Thoracic aorta (tissue), 1 donor: ENCODE measurements around the genes BRPF1 and CIDEC.

DNA sequence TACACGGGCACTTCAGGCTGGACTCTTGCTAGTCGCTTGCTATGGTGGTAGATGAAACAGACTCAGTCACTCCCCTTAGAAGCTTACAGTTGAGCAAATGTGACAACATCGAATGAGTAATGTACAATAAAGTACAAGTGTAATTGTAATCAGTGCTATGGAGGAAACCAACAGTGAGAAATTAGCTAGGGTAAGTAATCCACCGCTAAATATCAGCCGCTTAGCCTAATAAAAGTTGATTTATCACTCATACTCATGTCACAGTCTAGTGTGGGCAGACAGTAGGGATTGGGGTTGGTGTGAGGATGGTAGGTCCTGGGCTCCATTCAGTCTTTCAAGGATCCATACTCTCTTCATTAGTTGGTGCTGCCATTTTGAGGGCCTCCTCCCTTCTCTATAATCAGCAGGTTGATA is 693.5 kb downstream of the GRM7 start:
- RAMPAGE, long total RNA = no peak

GRCh38 chr3:8506489-8506970 is 4.9 kb downstream of the LMCD1 start:
- RAMPAGE, long total RNA = no peak

DNA sequence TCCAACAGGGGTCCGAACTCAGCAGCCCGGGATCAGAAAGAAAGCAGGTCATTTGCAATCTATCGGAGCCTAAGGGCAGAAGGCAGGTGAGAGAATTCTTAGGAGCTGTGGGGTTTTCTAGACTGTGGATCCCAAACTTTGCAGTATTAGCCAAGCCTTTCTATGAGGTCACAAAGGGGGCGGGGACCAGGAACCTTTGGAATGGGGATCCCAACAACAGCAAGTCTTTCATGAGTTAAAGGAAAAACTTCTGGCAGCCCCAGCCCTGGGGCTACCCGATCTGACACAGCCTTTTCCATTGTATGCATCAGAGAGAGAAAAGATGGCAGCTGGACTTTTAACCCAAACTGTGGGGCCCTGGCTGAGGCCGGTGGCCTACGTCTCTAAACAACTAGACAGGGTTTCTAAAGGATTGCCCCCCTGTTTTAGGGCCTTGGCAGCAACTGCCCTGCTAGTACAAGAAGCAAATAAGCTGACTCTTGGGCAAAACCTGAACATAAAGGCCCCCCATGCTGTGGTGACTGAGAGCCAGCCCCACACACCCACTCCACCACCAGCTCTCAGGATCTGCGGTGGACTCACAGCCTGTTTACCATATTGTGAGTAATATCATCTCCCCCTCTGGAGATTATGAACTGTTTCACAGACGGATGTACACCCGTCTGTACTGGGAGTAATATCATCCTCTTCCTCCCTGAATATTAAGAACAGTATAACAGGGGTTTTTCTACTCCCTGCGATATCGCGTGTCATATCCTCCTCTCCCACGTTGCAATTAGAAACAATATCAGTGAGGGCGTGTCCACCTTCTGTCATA is 32.9 kb upstream of the SSUH2 start:
- RAMPAGE, long total RNA = no peak

- RAMPAGE, long total RNA = no peak
These were observed 37.3 kb upstream of the SSUH2 start for GRCh38 chr3:8681762-8682418.

DNA sequence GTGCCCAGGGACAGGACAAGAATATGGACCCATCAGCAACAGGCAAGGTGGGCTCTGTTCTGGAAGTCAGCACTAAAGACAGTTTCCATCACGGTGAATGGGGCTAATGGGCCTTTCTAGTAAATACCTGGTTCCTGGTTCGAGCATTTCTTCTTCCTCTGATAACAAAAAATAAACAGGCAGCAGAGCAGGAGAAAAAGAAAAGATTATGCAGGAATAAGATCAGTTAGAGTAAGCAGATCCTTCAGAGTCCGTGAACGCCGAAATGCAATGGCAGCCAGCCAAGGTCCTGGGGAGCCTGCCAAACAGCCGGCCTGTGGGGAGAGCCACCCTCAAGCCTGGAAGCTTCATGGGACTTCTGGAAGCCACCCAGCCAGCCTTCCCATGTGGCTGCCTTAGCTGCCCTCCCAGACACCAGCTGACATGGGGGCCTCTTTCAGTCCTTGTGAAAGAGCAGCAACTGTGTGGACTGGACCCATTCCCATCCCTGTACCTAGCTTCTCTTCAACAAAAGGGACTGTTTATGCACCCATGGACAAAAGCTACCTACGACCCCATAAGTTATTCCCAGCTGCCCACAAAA is 64.8 kb upstream of the RAD18 start:
- RAMPAGE, long total RNA = no peak

- RAMPAGE, long total RNA = no peak
These were observed 104.9 kb upstream of the RAD18 start for GRCh38 chr3:9067992-9068755.

GRCh38 chr3:9192132-9192831 is 57.2 kb downstream of the SRGAP3 start:
- RAMPAGE, long total RNA = no peak

GRCh38 chr3:9216507-9217112 is 32.8 kb downstream of the SRGAP3 start:
- RAMPAGE, long total RNA = no peak

GRCh38 chr3:9351698-9352313 is 11.0 kb upstream of the THUMPD3 start:
- RAMPAGE, long total RNA = no peak

DNA sequence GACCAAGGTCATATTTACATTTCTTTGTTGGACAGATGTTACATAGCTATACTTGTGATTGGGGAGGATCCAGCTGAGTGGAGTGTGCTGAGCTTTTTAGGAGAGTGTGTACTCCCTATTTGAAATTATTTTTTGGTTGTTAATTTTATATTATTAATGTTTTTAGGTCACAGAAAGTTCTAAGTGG is 1.6 kb downstream of the SETD5 start:
- RAMPAGE, long total RNA = no peak

- RAMPAGE, long total RNA = no peak
These were observed 44.3 kb downstream of the SETD5 start for GRCh38 chr3:9441265-9442521.

DNA sequence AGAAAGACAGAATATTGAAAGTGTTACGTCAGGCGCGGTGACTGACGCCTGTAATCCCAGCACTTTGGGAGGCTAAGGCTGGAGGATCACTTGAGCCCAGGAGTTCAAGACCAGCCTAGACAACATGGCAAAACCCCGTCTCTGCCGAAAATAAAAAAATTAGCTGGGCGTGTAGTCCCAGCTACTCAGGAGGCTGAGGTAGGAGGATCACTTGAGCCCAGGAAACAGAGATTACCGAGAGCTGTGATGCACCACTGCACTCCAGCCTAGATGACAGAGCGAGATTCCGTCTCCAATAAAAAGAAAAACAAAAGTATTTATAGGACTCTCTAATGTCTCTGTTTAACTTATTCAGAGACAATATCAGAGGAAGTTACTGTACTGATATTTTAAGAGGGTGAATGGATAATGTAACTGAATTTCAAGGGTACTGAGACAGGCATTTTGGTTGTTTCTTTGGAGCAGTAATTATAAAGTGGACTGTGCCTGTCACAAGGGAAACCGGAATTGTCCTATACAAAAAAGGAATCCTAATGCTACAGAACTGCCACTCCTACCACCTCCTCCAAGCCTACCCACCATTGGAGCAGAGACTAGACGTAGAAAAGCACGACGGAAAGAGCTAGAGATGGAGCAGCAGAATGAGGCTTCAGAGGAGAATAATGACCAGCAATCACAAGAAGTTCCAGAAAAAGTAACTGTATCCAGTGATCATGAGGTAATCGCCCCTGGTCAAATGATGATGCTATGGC is 47.3 kb downstream of the SETD5 start:
- RAMPAGE, long total RNA = no peak

DNA sequence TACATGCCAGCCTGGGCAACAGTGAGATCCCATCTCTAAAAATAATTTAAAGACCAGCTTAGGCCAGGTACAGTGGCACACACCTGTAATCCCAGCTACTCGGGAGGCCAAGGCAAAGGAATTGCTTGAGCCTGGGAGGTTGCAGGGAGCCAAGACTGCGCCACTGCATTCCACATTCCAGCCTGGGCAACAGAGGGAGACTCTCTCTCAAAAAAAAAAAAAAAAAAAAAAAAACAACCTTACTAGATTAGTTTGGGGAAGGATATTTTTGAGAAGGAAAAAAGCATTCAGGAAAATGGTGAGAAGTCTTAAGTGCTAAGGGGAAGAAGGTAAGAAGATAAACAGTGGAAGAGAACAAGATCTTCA is 69.6 kb downstream of the SETD5 start:
- RAMPAGE, long total RNA = no peak

DNA sequence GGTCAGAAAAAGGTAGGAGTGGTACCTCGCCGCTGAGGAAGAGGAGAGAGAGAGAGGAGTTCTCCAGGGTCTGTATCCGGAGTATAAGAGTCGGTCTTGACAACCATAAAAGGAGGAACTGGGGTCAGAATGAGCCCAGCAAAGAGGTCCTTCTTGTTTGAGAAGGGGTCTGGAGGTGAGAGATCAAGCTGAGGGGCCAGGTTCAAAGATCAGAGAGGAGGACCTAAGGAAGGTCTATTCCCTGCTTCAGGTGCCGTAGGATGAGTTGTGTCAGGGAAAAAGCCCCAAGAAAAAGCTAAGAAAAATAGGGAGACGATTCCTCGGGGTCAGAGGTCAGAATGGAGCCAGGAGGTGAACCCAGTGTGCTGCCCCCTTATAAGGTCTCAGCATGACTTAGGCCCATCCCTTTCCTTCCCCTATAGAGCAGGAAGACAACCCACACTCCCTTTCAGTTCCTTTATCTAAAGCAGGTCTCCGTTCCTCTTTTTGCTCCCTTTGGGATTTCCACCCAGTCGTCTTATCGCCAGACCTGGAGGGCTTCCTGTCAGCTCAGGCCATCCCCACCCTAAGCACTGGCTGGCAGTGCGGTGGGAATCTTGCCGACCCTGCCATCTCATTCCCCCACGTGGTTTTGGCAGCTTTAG is 633 bp downstream of the MTMR14 start:
- RAMPAGE, long total RNA = no peak

GRCh38 chr3:9701578-9702126 is 2.0 kb upstream of the CPNE9 start:
- RAMPAGE, long total RNA = no peak

DNA sequence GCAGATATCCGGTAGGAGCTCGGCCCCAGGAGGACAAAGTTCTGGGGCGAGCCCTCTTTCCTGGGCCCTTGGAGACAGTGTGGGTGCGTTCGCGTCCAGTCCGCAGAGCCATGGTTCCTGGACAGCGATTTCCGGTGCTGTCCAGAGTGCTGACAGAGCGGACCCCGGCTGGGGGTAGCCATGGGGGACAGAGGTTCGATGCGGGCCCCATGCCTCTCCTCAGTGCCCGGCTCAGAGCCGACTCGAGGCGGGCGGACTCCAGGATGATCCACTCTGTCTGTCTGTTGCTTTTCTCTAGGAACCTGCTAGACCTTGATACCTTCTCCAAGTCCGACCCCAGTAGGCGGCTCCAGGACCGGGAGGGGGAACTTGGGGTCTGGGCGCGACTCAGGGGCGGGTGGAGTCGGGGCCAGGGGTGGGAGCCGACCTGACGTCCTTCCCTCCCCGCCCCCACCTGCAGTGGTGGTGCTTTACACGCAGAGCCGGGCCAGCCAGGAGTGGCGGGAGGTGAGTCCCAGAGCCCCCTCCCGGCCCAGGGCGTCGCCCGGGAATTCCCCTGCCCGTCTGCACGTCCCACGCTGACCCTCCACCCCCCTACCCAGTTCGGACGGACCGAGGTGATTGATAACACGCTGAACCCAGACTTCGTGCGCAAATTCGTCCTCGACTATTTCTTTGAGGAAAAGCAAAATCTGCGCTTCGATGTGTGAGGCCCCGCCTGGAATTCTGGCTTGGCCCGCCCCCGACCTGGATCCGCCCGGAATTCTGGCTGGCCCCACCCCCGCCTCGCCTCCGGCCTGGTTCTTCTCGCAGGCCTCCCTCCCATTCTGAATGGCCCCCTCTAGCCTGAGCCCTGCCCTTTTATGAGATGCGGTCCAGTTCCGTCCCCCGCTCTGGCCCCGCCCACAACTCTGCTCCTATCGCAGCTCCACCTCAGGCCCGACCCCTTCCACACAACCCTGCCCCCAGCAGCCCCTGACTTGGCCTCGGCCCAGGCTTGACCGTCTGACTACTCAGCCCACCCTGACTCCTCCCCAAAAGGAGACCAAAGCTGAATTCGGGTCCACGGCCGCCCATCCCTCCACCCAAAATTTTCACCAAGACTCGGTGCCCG is 1.0 kb downstream of the CPNE9 start:
- RAMPAGE, long total RNA = no peak

DNA sequence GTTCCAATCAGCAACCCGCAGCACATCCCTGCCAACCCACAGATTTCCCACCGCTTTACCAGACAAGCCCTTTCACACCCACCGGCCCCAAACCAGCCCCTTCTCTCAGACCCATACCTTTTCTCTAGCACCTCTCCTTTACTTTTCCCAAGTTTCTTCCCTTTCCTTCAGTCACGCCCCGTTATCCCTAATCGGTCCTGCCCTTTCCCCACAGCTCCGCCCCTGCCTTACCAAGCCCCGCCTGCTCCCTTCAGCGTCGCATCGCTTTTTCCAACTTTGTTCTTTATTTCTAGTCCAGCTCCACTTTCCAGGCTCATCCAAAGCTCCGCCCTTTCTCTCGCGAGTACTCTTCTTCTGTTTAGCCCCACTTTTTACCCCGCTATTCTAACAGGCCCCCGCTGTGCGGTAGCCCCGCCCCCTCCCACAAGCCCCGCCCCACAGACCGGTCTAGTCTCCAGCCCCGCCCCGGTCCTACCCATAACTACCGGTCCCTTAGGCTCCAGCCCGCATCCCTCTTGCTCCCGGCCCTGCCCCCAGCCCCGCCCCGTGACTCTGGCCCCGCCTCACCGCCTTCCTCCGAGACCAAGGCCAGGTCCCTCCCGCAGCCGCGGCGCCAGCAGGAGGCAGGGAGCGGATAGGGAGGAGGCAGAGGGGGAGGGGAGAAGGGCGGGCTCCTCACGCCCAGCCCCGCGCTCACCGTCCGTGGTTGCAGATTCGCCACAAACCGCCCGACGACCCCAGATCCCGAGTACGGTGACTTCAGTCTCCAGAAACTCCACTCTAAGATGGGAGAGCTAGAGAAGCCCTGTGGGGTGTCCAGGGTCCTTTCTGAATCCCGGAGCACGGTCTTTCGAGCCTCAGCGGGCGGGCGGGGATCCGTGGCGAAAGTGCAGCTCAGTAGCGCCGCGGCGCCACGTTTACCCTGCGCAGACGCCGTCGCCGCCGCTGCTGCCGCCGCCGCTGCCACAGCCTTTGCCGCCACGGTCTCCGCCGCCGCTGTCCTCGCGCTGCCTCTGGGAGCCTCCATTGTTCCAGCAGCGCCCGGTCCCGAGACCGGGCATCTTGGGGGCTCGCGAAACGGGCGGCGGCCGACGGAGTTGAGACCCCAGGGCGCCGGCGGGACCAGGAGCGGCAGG is at the start of gene BRPF1:
TSS of gene BRPF1 (plus strand) at position 920 of the 1,136 bp plus-strand sequence.
- RAMPAGE, long total RNA = no peak

GRCh38 chr3:9765835-9766562 is 3.7 kb downstream of the CAMK1 start:
- RAMPAGE, long total RNA = no peak

DNA sequence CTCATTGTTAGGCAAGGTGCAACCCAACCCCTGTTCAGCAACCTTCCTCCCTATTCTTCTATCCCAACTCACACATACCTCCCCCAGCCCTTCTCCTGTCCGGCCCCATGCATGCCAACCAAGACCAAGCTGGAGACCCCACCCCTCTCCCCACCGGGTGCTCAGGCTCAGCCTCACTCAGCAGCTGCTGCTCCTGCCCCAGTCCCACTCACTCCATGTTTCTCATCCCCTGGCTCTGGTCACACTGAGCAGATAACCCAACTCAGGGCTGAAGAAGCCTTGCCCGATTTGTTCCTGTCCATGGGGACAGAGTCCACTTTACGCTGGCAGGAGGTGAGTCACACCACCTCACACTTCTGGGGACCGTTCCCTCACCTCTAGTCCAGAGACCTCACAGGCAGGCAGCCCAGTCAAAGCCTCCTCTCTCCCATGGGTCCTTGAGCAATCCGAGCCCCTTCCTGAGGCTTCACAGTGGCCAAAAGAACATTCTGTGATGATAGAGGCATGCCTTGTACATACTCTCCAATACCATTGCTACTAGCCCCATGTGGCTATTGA is 1.4 kb downstream of the CIDEC start:
- RAMPAGE, long total RNA = no peak

DNA sequence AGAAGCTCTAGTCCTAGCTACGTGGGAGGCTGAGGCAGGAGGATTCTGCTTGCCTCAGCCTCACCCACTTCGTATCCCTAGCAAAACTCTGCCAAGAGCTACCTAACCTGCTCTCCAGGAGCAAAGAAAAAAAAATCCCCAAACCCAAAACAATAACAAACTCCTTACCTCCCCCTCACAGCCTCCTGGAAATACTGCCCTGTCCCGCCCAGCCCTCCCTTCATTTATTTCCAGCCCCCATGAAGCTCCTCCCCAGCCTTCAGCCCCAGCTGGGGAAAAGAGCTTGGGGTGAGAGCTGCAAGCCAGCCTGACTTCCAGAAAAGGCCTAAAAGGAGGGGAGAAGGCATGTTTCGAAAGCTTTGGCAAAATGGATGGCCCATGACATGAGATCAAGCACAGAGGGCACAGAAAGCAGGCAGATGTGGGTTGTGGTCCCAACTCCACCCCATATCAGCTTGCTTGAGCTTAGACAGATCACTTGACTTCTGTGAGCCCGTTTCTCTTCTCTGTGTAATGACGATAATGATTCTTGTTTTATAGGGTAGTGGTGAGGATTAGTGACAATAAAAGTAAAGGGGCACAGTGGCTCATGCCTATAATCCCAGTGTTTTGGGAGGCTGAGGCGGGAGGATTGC is at the start of gene CIDEC:
TSS of gene CIDEC (minus strand) at position 198 of the 635 bp plus-strand sequence.
- RAMPAGE, long total RNA = start-site peak on the minus strand centred at position 203 of the sequence, 8 bp wide, 14 reads